ENCODE measurements around a stretch of chr20.

DNA sequence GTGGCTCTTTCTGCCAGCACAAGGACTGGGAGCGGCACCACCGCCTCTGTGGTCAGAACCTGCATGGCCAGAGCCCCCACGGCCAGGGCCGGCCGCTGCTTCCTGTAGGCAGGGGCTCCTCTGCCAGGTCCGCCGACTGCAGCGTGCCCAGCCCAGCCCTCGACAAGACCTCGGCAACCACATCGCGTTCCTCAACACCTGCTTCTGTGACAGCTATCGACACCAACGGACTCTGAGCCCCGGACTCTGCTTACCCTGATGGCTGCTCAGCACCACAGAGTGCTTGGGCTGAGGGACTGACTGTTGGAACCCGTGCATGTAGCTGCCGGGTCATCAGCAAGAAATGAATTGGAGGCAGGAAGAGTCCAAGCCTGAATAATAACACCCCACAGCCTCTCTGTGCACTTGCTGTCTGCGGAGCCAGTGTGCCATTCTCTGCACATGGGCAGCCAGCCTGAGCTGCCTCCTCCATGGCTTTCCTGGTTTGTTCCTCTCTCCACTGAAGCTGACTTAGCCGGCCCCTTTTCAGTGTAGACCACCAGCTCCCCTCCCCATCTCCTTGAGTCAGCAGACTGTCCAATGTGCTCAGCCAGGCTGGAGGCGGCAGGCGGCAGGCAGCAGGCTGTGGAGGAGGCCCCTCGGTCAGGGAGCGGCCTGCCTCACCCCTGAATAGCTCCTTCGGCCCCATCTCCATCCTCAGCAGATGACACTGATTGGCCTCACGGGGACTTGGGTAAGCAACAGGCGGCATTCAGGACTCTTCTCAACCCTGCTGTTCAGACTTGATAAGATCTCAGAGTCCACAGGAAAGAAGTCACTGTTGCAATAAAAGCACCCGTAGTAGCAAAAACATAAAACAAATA is 17.5 kb upstream of the C20orf144 start:
- PRO-cap = no peak

GRCh38 chr20:33828153-33828861 is 17.2 kb downstream of the CHMP4B start:
- PRO-cap = no peak

GRCh38 chr20:33836907-33837524 is 25.9 kb downstream of the CHMP4B start:
- PRO-cap = no peak

GRCh38 chr20:33853372-33854047 is 42.4 kb downstream of the CHMP4B start:
- PRO-cap = no peak

DNA sequence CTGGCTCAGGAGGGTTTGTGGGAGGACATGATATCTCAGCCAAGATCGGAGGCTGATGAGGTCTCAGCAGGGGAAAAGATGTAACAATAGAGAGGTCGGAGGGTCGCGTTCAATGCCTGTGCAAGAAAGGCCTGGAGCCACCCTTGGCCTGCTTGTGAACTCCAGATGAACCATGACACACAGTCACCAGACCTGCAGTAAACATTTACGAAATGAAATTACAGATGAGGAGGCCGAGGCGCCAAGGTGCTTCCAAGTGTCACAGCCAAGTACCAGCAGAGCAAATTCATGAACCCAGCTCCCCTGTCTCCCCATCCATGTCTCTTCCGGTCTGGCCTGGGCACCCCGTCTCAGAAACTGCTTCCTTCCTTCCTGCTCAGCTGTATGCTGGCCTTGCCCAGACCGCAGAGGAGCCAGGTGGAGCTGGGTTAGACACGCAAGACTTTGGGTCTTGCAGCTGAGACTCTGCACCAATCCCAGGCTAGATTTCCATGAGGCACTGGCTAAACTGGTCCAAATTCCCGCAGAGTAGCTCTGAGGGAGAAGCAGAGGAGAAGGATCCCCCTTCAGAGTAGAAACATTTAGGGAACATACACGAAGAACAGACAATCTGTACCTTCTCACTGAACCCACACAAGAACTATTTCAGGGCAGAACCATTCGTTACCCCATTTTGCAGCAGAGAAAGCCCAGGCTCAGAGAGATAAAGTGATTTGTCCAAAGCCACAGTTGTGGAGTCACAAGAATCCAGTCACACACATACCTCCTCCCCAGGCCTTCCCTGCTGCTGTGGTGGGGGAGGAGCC is 48.2 kb downstream of the CHMP4B start:
- PRO-cap = no peak

DNA sequence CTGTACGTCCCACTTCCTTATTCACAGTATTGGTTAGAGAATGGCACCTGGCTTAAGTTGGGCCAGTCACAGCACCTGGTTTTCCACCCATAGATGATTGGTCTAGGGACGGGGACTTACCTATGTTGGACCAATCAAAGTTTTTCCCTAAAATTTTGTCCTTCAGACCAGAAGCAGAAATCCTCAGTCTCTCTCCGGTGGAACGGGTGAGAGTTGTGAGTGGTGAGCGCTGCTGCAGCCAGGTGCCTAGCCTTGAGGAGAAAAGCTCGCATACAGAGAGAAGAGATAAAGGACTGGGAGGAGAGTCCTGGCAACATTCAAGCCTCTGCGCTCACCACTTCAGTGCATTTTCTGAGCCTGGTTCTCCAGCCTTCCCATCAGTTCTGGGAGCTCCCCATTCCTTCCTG is 2.1 kb upstream of the RALY start:
- PRO-cap = no peak

- PRO-cap = no peak
Measured at GRCh38 chr20:34026112-34026410, 32.4 kb downstream of the RALY start.

DNA sequence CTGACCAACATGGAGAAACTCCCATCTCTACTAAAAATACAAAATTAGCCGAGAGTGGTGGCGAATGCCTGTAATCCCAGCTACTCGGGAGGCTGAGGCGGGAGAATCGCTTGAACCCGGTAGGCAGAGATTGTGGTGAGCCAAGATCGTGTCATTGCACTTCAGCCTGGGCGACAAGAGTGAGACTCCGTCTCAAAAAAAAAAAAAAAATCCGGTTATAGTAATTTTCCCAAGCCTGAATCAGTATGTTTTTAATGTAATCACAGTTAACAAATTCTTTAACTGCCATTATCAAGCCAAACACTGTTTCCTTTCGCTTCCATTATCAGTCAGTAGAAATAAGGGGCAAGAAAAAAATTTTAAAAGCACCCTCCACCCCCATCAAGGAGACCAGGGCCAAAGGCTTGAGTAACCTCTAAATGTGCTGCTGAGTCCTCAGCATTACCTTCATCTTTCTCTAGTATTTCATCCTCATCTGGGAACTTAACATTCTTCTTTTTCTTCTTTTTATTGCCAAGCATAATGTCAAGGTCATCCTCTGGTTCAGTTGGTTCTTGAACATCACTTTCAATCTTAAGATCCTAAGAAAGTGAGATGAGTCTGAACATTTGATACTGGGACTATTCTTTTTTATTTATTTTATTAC is 13.9 kb downstream of the EIF2S2 start:
- PRO-cap = no peak

DNA sequence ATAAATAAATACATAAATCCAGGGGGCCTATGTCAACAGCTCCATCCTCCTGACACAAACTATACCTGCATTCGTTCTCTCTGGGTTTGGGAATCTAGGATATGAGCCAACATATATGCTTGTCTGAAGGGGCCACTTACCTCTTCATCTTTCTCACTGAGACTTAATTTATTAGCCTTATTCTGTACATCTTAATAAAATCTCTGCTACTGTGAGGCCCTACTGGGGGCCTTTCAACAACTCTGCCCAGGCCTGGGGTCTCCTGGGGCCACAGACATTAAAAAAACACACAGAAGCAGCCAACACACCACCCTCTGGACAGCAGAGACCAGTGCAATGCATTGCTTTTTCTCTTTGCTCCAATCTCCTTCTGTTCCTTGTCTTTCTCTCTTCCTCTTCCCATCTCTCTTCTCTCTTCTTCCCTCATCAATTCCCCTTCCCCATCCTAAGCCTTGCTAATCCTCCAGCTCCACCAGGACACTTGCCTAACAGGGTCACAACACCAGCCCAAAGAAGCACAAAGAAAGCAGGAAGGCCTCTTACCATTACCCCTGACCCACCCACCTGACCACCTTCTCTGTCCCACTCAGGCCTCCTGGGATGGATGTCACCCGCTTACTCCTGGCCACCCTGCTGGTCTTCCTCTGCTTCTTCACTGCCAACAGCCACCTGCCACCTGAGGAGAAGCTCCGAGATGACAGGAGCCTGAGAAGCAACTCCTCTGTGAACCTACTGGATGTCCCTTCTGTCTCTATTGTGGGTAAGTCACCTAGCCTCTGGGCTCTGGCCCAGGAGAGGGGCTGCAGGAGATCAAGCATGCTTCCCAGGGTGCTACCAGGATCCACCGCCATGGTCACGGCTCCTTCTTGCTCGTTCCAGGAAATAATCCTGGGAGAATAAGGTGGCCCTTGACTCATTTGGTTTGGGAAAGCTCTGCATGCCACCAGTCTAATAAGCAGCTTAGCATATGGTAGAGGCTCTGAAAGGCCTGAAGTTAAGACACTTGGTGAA is 18.9 kb downstream of the ASIP start:
- PRO-cap = no peak

GRCh38 chr20:34293783-34294256 is 9.3 kb downstream of the AHCY start:
- PRO-cap = no peak

DNA sequence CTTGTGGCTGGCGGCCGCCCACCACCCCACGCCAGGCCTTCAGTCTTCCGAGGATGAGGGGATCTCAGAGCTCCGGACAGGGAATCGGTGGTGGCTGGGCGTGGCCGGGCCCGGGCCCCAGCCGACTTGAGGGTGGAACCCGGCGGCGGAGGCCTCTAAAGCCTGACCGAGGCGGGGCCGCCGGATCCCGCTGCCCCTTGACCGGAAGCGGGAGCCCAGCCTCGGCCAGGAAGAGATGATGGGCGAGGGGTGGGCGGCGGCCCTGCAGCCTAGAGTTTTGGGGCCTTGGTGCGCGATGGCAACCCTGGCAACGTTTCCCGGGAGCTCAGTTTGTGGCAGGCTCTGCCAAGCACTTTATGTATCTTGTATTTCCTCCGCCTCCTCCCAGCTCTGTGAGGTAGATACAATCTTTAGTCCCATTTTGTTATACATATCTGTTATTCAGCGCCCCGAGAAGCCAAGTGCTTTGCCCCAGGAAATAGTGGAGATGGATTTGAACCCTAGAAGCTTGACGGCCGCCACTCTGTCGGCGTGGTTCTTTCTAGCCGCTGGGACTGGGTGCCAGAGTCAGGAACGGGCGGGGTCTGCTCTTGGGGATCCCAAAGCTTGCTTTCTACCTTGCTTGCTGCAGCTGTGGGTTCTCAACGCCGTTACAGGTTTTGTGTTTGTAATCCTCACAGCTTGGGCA is 402 bp downstream of the DYNLRB1 start:
- PRO-cap = unidirectional peak, minus-strand start at position 394 of the sequence; unidirectional peak, minus-strand start at position 528 of the sequence

DNA sequence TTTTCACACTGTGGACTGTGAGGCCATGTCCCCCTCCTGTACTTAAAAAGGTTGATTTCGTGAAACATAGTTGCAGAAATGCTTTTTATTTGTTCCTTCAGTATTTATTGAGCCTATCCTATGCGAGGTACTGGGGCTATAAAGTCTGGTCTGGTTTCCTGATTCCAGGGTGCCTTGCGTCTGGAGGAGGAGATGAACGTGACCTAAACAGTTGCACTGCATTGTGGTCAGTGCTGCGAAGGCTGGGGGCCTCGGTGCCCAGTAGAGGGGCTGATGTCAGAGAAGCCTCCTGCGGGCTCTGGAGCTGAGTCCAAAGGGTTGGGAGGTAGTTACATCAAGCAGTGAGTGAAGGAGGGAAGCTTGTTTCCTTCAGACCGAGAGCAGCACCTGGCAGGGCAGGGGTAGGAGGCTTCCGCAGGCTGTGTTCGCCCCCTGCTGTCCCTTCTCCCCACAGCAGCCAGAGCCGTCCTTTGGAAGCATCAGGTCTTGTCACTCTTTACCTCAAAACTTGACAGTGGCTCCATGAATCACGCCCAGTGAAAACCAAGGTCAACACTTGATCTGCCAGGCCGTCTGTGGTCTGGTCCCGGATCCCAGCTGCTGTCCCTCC is 6.7 kb downstream of the DYNLRB1 start:
- PRO-cap = no peak

DNA sequence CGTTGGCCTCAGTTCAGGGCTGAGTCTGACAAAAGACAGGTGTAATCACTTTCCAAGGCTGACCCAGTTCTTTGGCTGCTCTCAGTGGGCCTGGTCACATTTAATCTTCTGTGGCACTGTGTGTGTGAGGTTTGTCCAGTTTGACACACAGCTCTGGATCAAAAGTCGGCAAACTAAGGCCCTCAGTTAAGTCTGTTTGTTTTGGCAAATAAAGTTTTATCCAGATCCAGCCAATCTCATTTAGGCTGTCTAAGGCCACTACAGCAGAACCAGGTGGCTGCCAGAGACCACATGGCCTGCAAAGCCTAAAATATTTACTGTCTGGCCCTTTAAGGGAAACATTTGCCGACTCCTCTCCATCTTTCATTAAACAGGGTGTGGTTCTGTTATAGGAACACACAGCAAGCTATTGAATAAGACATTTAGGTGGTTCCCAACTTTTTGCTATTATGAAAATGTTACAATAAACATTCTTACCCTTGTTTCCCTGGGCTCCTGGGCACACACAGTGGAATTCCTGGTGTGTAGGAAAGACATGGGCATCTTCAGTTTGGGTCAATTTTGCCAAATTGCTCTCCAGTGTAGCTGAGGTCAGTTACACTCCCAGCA is 4.9 kb upstream of the MAP1LC3A start:
- PRO-cap = no peak

DNA sequence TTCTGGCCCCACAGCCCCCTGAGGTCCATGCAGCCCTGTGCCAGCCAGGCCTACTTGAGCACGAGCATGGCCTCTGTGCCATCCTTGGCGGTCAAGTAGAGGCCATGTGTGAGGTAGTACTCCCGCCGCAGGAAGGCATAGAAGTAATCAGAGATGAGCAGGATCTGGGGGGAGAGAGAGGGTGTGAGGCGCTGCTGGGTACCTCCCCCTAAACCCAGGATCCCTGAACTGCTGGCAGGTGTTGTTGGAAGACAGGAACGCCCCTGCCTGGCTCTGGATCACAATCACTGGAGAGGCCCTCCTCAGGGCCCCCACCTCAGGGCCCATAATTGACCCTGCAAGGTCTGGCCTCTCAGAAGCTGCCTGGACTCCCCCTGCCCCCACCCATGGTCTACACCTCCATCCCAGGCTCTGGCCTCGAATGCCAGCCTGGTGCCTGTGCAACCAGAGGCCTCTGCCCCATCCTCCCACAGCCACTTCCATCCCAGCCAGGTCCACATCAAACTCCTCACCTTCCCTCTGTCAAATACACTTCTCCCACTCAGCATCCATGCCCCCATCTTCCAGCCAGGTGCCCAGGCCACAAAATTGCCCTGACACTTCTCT is 2.4 kb downstream of the MAP1LC3A start:
- PRO-cap = no peak

GRCh38 chr20:34708546-34709020 is 4.4 kb downstream of the TP53INP2 start:
- PRO-cap = no peak

GRCh38 chr20:34709021-34709894 is 5.1 kb downstream of the TP53INP2 start:
- PRO-cap = bidirectional peak, plus-strand start at chr20:34709454, minus-strand start at chr20:34709436

DNA sequence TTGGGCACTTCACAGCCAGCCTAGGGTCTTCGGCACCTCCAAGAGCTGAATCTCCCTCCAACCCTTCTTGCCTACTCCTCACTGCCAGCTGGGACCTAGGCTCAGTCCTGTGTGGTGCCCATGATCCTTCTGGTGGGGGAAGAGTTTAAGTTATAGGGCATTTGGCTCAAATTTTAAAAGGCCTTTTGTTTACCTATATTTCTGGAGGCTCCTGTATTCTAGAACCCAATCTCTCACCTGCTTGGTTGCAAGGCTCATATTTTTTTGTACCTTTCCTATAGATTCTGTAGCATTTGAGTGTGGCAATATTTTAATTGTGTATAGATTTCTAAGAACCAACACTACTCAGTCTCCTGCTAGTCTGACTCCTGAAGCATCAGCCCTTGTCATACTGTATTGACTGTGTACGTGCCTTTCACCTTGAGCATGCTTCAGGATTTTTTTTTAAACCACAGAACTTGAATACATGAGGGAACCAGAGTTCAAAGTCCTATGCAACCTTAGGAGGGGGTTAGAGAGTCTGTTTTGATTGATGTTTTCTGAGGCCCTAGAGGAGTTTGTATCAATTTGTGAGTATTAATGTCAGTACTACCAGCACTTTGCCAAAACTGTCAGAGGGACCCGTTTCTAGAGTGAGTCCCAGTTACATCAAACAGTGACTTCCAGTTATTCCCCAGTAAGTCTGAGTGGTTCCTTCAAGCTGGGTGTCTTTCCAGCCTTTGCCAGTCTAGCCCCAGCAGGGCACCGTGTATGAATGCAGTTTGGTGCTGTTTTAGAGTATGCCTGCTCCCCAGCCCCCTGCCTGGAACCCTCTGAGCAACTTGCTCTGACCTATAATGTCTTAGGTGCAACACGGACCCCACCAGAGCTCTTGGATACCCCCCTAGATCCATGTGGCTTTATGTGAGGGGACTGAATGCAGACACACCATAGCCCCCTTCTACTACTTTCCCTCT is 8.4 kb downstream of the TP53INP2 start:
- PRO-cap = no peak

DNA sequence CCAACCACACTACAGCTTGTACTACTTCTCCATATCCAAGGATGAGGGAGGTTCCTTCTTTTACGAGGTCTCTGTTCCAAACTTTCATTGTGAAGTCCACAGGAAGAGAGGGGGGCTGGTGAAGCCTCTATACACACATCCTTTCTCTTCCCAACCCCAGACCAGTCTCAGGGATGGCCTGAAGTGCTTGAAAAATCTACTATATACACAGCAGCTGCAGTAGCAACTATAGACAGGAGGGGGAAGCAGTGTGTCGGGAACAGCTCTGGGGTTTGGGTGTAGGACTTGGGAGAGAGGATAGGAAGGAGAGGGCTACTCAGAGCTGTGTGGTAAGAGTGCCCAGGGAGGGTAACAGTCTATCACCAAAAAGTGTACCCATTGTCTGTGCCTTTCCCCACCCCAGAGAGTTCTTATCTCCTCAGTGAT is 1.3 kb upstream of the GGT7 start:
- PRO-cap = no peak

DNA sequence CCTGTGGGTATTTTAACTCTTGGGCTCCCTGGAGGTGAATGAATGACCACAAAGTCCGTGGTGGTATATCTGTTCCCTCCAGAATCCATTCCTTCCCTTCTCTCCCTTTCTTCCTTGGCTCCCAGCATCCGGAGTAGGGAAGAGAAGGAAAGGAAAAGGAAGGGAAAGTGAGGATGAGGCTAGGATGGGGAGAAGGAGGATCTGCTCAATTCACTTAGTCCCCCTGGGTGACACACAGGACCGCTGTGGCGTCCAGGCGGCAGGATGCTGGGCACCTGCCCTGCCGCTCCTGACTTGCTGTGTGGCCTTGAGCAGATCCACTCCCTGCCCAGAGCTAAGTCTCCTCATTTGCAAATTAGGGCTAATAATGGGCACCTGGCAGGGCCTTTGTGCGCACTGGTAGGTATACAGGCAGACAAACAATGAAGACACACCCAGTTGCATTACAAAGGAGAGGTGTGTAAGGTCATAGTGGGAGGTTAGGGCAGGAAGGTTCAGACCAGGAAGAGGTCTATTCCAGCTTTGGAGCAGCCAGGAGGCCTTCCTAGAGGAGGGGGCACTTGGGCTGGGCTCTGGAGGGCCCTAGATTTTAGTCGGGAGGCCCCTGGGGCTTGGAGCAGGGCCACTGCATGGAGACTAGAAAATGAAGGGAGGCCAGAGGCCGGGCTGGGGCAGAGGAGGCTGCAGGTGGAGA is 28.3 kb downstream of the MYH7B start:
- PRO-cap = no peak

- PRO-cap = no peak
Measured at GRCh38 chr20:35038950-35039447, 53.6 kb downstream of the TRPC4AP start.